Occipital lobe (tissue), 2 donors: ENCODE data around the genes TSPAN8 and TRHDE.

GRCh38 chr12:68918221-68918837, 14.6 kb downstream of the CPM start:
- RAMPAGE, long total RNA: no peak

DNA sequence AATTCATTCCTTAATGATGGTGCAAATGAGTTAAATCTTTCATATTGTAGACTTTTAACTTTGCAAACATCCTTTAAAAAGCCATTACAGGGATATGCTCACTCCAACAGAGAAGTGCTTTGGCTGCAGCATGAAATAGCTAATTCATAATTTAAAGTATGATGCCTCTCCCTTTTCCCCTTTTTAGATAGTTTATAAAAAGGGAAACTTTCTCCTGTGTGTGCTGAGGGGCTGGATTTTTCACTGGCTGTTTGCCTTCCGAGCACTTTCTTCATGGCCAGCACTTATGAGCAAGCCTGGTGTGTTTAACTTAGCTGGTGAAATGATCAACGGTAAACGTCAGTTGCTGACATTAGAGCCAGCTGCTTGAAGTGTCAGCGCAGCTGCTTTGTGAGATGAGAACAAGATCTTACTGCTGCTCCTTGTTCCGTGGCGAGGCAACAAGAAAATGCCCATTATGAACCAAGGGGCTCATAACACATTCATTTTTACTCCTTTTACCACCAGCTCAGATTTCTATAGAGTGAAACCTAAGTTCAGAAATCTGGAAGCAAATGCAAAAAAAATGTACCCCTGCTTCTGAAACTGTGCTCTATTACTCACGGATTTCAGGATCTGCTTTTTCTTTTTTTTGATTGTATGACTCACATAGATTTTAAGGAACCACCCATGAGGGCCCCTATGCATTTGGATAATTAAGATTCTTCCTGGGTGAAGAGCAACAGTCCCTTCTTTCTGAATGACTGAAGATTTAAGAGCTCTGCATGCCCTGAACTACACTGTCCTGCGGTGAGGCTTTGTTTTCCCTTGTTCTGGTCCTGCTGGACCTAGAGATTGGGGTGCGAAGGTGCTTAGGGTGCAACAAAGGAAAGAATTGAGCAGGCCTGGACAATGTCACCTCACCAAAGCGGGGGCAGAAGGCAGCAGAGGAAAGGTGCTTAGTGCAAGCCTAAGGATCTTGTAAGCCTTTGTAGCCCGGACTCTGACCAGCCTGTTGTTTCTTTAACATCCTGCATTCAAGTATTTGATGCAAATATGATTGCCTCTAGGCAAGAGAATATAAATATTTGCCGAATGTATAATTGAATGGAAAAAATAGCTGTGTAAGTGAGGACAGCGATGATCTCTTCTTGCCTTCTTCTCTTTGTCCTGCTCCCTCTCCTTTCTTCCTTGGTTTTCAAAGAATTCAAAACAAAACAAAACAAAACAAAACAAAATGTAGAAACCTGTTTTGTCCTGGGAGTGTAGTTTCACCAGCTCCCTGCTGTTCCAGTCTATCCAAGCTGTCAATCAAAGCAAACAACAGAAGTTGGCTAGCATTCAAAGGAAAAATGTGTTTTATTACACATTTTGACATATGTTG, 74.5 kb upstream of the CPM start:
- RAMPAGE, long total RNA: no peak

DNA sequence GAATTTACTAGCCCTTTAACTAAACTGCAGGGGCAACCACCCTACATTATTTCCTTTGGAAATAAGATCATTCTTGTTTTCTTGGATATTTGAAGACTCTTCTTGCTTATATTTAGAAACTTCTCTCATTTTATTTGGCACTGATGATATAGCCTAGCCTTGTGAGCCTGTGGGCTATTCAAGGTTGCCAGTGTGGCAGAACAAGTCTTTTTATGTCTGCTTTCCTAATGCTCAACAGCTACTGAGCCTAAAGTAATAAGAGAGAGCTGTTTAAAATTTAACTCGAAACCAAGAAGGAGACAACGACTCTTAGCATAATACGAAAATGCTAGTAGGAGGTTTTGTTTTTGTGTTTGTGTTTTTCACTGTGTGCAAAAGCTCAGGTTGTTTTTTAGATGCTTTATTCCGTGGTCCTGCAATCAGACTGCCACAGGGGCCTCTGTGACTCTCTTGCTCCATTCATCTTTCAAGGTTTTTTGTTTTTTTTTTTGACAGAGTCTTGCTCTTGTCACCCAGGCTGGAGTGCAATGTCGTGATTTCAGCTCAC, 104.1 kb upstream of the CPM start:
- RAMPAGE, long total RNA: no peak

- RAMPAGE, long total RNA: no peak
Measured at GRCh38 chr12:69256403-69257571, 17.4 kb downstream of the CPSF6 start.

DNA sequence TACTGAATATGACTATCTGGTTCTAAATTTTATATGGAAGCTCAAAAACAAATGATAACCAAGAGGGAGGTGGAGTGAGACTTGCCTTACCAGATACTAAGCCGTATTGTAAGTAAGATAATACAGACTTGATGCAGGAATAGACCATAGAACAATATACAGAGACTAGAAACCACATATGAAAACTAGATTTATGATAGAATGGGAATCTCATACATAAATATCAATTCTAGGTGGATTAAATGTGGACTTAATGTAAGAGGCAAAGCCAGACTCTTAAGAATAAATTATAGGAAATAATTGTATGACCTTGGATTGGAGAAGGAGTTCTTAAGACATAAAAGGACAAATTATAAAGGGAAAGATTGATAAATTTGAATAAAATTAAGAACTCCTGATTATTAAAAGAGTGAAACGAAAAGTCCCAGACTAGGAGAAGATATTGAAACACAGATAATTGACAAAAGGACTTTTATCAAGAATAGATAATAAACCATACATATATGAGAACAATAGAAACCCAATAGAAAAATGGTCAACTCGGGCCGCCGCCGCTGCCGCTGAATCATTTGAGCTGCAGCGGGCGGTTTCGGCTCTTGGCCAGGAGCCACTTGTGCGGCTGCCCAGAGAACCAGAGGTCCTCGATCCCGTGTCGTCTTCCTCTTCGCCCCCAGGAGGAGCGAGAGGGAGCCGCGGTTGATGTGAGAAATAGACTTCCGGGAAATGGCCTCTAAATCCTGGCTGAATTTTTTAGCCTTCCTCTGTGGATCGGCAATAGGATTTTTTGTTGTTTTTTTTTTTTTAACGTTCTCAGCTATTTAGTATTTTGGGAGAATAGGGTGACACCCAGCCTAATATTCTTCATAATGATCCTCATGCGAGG, 44.5 kb downstream of the CPSF6 start:
- RAMPAGE, long total RNA: no peak

DNA sequence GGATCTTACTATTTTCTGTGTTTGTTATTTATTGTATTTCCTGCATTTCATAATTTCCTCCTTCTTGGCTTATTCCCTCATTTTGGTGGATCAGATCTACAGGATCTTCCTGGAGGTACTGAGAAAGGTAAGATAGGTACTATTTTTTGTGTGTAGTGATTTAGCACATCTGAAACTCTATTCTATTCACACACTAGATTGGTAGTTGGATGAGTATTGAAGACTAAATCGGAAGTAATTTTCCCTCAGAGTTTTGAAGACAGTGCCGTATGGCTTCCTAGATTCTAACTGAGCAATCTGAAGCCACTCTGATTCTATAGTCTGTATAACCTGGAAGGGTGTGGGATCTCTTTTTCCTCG, 453 bp upstream of the YEATS4 start:
- RAMPAGE, long total RNA: no peak

DNA sequence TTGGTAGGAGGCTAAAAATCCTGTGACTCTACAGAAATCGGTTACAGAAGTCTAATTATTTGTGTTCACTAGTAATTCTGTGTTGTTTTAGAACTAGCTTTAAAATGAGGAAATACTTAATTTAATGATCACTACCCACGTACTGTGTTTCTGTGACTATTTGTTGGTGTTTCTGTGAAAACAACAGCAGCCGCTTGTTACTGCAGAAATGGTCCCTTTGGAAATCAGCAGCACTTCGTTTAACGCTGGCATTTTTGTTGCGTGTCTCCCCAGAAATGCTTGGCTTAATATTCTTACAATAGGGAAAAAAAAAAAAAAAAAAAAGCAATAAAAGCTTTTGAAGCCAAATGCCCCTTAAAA, 52.7 kb upstream of the FRS2 start:
- RAMPAGE, long total RNA: no peak

- RAMPAGE, long total RNA: no peak
Measured at GRCh38 chr12:69778624-69779148, 40.0 kb downstream of the RAB3IP start.

- RAMPAGE, long total RNA: no peak
Measured at GRCh38 chr12:70030940-70031501, 206.0 kb downstream of the MYRFL start.

DNA sequence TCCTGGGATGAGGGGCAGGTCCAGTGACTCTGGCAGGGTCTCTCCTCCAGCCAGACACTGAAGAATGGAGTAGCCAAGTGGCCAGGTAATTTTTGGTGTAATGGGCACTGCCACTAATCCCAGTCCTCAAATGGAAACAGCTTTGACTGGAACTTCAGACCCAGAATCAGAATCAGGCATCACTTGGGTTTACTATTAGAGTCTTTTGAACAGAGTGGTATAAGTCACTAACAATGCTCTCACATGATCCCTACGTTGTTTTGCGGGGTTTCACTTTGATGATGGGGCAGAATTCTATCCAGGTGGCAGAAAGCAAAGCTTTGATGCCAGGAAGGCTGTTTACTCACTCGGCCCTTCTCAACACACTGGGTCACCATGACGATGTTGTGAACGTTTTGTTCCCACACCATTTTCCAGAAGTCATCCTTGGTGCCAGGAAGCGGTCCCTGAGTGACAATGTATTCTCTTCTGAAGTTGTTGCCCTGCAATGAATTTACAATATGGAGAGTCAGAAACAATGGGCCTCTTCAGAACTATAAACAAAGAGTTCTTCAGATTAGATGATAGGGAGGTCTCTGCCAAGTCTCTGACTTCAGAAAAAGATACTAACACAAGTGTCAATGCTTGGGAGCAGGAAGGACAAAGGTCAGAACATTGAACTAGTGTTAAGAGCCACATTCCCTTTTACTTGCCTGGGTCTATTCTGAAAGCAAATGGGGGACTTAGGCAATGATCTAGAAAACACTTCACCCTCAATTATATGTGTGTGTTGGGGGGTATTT, 101.4 kb downstream of the PTPRB start:
- RAMPAGE, long total RNA: no peak

GRCh38 chr12:70549286-70549605, 88.0 kb downstream of the PTPRB start:
- RAMPAGE, long total RNA: no peak

GRCh38 chr12:70589959-70590403, 47.2 kb downstream of the PTPRB start:
- RAMPAGE, long total RNA: no peak

GRCh38 chr12:71157517-71158228, at the start of gene TSPAN8:
TSPAN8 (minus strand) TSS chr12:71157999.
- RAMPAGE, long total RNA: no peak

GRCh38 chr12:71603566-71604437, 59.8 kb downstream of the ZFC3H1 start:
- RAMPAGE, long total RNA: no peak

DNA sequence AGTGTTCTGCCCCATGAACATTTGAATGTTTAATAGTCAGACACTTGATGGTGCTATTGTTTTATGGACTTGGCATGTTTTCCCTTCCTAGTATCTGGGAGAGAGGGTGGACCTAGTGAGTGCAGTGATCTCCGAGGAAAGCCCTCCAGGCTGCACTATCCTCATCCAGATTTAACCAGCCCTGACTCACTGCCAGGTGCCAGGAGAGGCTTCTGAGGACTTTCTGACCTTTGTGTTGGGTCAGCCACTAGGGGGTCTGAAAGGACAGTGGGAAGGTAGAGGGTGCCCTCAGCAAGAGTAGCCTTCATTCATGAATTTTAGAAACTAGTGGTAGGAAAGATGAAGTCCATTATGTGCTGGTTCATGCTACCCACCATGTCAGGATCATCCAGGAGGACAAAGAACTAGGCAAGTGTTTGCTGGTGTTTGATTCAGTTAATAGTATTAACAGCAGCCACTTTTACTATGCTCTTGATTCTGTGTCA, 24.2 kb downstream of the ZFC3H1 start:
- RAMPAGE, long total RNA: no peak

- RAMPAGE, long total RNA: no peak
Measured at GRCh38 chr12:71685222-71685815, 563 bp upstream of the TMEM19 start.

GRCh38 chr12:71897533-71897916, 41.1 kb upstream of the TPH2 start:
- RAMPAGE, long total RNA: no peak

DNA sequence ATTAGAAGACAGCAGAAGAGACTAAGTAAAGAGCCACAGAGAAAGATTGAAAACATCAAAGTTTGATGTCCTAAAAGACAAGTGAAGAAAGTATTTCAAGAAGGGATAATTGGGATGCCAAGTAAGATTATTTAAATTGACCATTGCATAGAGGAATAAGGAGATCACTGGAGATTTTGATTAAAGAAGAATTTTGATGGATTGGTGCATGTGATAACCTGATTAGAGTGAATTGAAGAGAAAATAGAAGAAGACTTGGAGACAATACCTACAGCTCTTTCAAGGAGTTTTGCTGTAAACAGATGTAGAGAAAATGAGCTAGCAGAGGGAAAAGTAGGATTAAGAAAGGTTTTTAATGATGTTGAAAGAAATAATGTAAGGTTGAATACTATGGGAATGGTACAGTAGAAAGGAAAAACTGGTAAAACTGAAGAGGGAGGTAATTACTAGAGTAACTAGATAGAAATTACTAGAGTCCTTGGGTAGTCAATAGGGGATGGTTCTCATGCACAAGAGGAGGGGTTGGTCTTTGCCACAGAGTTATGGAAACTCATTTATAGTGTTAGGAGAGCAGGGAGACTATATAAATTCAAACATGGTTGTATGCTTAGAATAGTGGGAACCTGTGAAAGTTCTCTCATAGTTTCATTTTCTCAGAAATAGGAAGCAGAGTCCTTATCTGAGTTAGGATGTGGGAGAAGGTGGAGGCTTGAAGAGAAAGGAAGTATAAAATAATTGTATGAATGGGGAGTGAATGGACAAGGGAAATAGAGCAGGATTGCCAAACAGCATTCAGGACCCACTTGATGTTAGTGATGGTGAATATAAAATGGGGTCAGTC, 34.3 kb upstream of the TPH2 start:
- RAMPAGE, long total RNA: no peak

DNA sequence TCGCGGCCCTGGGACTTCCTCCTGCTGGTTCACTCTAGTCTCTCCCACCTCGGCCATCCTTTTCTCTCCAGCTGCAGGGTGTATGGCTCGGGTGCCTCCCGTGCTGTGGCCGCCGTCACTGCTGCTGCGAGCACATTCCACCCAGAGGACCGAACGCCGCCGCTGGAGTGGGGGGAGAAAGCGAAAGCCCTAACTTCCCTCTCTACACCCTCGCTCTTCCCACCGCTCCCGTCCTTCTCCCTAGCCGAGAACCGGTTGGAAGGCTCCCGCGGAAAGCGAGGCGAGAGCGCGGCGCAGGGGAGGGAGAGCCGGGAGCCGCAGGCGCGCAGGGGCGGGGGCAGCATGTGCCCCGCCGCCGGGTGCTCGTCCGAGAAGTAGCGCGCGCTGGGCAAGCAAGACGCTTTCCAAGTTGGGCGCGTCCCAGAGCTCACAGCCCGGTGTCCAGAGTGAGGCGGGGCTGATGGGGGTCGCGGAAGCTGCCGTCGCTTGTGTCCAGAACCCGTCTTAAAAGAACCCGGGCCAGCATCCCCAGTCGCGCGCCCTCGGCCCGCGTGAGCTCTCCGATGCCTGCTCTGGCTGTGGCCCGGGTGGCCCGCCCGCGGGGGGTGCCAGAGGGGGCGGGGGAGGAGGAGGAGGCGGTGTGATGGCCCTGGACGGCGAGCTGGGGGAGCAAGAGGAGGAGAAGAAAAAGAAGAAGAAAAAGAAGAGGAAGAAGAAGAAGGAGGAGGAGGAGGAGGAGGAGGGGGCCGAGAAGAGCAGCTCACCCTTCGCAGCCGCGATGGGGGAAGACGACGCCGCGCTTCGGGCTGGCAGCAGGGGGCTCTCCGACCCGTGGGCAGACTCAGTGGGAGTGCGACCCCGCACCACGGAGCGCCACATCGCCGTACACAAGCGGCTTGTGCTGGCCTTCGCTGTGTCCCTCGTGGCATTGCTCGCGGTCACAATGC, at the start of gene TRHDE:
Gene TRHDE (plus strand): TSS at position 370 of the 947 bp plus-strand sequence.
- RAMPAGE, long total RNA: no peak

- RAMPAGE, long total RNA: no peak
Measured at GRCh38 chr12:74535657-74536011, 2.0 kb upstream of the ATXN7L3B start.